Cardiac ventricle fibroblast (primary cell): ENCODE results near the genes CYFIP2, THG1L and CLINT1.

GRCh38 chr5:154373879-154374327 lies 71.9 kb upstream of the SAP30L start:
- RAMPAGE, long total RNA = no peak

GRCh38 chr5:154648529-154649254 lies 106.5 kb upstream of the LARP1 start:
- RAMPAGE, long total RNA = no peak

GRCh38 chr5:154753640-154754229 lies 1.4 kb upstream of the LARP1 start:
- RAMPAGE, long total RNA = no peak

GRCh38 chr5:156271455-156271953 lies 55.5 kb upstream of the SGCD start:
- RAMPAGE, long total RNA = no peak

DNA sequence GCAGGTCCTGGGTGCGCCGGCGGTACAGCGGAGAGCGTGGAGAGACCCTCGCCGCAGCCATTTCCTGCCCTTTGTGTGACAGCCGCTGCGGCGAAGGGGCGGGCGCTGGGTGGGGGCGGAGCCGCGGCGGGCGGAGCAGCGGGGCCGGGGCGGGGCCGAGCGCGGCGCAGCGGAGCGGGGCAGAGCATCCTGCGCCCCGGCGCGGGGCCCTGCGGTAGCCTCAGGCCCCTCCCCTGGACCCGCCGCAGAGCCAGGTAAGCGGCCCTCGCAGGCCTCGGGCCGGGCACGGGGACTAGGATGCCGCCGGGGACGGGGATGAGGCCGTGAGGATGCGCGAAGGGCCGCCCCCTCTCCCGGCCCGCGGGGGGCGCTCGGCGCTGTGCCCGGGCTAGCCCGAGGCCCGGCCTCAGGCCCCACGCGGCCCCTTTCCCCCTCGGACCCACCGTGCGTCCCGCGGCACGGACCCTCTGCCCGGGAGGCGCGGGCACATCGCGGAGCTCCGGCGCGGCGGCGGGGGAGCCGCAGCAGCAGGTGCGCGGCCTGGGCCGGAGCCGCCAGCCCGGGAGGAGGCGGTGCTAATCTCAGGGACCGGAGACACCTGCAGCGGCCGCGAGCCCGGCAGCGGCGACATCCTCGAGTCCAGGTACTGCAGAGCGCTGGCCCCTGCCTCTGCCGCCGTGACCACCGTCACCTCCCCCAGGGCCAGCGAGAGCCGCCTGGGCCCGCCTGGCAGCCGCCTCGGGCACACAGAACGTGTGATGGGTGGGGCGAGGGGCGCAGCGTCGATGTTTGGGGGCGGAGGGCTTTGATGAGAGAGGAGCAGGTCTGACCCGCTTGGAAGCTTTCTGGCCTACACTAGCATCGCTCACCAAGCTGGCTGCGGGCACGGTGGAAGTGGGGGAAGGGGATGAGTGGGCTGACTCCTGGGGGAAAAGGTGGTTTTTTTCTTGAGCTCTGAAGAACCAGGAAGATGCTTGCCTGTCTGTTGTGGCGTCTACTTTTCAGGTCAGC lies at the start of gene CYFIP2:
Gene CYFIP2 (plus strand): TSS at position 182 of the 1,011 bp plus-strand sequence.
- RAMPAGE, long total RNA = no peak

DNA sequence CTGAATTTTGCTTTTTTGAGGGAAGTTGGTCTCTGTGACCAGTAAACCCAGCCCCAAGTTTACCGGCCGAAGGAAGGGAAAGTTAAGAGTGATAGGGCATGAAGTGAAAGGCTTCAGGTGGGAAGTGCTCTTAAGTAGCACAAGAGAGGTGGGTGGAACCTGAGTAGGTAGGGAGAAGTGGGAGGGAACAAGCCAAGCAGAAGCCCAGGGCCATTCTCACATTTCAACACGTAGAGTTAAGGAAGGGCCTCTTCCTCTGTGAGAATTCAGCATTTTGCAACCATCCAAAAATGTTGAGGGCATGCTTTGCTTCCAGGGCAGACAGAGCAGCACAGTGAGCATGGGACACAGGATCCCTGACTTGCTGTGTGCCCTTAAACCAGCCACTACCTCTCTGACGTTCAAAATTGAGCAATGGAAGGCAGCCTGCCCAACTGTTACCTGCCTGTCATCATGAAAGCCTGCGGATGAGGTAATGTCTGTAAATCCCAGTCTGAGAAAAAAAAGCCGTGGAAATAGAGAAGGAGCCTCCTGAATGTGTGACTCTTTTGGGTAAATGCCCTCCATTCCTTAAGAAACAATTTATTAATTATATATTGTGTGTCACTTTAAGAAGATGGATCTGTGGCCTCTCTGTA lies 3.3 kb downstream of the CYFIP2 start:
- RAMPAGE, long total RNA = no peak

- RAMPAGE, long total RNA = no peak
Measured at GRCh38 chr5:157464154-157464947, 4.3 kb downstream of the NIPAL4 start.

DNA sequence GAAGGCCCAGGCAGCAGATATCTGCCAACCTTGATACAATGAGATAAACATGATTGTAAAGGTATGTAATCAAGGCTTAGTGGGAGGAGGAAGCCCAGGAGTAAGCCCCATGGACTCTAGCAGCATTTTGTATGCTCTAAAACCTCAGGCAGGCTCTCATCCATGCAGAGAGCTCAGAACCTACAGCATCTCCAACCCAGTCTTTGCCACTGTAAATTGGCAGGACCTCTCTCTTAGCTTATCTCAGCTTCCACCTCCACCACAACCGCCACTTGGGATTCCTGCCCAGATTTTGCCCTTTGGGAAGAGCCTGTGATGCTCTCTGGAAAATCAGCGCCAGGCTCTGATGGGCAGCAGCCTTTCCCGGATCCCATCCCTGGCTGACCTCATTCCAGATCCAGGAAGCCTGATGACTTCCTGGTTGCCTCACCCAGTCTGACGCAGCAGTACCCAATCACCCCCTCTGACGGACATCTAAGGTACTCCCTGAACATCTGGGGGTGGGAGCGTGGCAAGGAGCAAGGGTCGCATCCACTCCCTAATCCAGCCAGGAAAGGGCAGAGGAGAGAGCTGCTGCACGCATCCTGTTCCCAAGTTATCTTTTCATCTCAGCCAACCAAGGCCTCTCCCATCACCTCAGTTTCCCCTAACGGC lies 54.2 kb downstream of the ADAM19 start:
- RAMPAGE, long total RNA = no peak

DNA sequence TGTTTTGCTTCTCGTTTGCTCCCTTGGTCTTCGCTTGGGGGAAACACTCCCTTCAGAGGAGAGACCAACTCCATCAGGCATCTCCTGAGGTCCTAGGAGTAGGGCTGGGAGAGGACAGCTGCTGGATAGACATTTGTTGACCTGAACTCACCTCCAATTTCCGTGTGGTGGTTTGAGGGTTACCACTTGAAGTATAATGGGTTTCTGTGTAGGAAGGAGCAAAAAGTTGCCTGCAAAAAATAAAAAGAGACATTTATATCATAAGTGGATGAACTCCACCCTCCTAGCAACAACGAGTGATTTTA lies 37.9 kb downstream of the ADAM19 start:
- RAMPAGE, long total RNA = no peak

DNA sequence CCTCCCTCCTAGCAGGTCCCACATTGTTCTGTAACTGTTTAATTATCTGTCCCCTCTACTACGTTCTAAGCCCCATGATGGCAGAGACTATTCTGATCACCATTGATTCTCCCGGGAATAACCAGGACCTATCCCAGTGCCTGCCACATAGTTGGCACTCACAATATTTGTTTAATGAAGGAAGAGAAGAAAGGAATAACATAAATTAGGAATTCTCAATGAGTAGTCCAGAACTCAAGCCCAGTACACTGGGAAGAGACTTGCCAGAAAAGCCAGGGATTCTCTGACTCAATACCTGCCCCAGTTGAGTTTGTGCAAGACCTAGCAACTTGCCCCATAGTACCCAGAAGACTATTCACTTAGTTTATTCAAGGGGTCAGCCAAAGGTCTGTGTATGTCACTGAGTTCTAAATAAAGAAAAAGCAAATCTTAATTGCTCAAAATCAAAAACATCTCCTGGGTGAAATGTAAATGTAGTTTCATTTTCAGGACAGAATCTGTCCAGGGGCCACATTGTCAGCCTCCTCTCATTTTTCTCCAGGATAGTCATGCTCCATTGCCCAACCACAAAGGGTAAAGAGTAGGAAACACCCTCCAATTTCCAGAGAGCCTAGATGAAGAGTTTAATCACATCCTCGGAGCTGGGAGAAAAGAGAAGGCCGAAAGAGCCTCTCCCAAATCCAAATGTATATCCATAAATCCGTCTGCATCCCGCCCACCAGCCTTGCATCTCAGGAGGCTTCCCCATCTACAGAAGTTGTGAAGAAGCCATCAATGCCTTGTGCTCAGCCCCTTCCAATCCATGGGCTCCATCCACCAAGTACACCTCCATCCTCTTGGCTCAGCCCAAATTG lies 27.1 kb downstream of the ADAM19 start:
- RAMPAGE, long total RNA = no peak

DNA sequence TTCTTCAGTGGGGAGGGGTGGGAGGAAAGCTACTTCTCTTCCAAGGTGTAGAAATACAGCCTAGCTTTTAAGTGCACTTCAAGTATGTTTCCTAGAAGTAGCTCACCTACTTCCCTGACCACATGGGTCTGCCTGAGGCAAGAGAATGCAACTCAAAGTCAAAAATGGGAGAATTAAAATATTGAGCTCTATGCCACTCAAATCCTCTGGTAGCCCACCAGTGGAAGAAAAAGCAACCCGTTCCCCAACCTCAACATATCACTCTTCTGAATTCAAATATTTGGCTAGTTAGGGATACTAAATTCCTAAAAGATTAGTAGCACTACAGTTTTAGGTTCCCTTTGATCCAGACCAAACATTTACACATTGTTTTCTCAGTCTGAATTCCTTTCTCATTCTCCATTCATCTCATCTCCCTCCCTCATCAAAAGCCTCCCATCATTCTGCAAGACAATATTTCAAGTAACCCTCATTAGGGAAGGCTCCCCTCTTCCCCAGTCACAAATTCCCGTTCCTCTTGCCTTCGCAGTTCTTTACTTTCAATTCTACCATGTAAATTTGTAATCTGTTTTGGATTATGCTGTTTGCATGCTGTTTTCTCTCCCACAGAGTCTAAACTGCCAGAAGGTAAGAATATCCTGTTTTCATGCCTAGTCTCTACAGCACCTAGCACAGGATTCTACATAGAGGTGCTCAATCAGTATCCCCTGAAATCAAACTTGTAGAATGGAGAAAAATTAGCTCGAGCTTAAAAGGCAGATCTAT lies 26.3 kb downstream of the ADAM19 start:
- RAMPAGE, long total RNA = no peak

GRCh38 chr5:157731068-157732043 lies at the start of gene THG1L:
Gene THG1L (plus strand): TSS chr5:157731420.
- RAMPAGE, long total RNA = no peak

DNA sequence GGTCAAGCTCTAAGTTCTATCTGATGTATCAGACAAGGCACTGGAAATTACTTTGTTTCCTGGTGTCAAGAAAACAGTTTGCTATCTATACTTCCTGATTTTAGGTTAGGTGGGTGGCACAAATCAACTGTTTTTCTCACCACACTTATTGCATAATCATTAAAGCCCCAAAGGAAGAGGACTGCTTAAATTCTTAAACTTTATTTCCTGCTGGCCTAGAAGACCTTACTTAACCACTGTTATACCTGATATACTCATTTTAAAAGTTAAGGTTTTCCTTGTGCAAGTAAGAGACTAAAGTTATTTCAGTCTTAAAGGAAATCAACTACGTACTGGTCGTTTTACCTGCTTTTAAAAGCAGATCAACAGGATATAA lies 1.2 kb downstream of the CLINT1 start:
- RAMPAGE, long total RNA = no peak

DNA sequence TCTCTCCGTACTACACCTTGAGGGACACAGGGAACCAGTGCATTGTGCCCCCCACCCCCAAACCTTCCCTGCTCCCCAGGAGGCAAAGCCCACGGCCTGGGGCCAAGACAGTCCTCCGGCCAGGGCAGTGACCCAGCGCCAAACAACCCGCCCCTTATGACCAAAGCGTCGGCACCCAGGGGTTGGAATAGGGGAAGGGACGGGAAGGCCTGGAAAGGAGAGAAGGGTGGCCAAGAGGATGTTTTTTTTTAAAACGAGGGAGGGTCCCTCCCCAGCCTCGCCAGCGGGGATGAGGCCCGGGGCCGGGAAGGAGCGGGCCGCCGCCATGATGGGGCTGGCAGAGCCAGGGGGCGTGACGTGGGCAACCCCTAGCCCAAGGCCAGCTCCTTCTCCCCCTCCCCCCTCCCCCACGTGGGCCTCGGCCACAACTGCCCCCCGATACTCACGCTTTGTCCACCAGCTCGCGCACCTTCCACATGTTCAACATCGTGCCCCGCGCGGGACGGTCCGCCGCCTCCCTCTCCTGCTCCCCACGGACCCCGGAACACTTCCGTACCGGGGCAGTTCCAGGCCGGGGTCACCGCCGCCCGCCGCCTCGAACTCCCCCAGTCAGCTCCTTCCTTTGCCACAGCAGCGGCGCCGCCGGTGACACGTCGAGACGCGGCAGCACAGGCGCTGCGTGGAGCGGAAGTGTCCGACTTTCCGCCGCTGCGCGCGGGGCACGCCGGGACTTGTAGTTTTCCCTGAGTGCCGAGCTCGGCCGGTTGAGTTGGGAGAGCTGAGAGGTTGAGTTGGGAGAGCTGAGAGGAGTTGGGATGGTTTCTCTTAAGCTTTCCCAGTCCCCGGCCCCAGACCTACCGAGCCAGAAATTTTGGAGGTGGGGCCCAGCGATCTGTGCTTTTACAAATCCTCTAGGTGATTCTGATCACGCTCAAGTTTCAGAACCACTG lies at the start of gene CLINT1:
Gene CLINT1 (minus strand): TSS at position 662 of the 950 bp plus-strand sequence.
- RAMPAGE, long total RNA = start-site peak on the minus strand centred at position 570 of the sequence, 165 bp wide, 1,290 and 248 reads in 2 replicates

DNA sequence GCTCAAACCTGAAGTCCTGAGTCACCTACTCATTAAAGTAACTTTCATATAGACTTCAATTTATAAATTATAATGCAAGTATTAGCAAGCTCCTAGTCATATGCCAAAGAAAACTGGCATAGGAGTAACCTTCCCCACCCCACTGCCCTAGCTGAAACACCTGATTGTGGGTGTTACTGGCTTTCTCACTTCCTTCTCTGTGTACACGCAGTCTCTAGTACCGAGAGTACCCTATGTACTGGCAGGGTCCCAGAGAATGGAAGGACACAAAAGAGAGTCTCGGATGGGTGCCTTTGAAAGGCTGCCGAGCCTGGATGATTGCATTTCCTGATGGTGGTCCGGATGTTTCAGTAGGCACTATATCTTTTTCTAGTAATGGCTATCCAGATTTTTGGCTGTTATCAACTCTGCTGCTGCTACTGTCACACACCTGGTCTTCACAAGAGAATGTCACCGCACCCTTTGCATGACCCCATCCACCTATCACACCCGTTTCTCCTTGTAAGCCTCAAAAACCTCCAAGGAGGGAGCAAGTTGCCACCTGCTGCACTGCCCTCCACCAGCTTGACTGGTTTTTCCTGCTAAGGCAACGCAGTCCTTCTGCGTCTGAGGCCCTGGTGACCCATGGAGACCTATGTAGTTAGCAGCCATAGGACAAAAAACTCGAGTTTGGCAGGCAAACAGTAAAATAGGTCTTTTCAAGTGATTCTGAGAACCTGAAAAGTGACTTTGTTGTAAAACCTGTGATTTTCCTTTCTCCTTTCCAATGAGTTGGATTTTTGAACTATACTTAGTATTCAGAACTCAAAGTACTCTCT lies 53.9 kb upstream of the CLINT1 start:
- RAMPAGE, long total RNA = no peak

- RAMPAGE, long total RNA = no peak
Measured at GRCh38 chr5:157918624-157919610, 60.0 kb upstream of the CLINT1 start.

GRCh38 chr5:158194390-158195240 lies 335.7 kb upstream of the CLINT1 start:
- RAMPAGE, long total RNA = no peak

GRCh38 chr5:158382466-158382879 lies 523.5 kb upstream of the CLINT1 start:
- RAMPAGE, long total RNA = no peak

- RAMPAGE, long total RNA = no peak
Measured at GRCh38 chr5:158421436-158421778, 562.5 kb upstream of the CLINT1 start.

- RAMPAGE, long total RNA = no peak
Measured at GRCh38 chr5:158436652-158436944, 577.7 kb upstream of the CLINT1 start.